Suprapubic skin (tissue), 4 donors: ENCODE measurements around a stretch of chr1.

DNA sequence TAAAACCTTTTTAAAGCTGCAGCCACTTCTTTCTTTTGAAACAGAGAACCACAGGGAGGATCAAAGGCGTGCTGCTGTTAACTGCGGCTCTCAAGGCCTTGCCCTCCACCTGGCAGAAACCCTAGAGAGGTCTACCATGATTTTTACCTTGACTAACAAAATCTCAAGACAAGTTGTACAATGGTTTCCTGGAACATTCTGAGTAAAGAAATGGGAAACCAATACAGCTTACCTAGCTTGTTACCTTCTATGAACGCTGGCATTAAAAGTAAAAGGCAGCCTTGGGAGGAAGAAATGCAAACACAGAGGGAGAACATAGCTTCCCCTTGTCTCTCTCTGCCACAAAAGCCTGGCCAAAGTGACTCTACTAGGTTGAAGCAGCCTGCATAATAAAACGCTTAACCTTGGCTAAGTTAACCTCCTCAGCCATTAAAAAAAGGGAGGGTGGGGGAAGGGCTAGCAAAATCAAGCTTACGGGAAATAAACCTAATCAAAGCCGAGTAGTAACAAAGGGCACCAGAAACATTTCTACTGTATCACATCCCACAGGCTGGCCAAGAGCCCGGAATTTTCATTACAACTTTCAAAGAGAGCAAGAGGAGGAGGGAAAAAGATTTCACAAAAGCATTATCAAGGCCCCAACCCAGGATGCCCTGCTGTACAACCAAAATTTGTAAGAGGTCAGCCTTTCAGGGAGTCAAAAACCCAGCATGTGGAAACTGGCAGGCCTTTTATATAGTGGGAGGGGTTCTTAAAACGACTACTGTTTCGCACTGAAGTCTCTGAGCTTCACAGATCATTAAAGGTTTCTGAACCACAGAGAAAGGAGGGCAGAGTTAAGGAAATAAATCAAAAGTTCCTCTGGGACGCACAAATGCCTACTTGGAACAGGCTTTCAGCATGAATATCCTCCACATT is 90.1 kb downstream of the SLC45A1 start:
- PRO-cap, result no peak
- RAMPAGE, long total RNA, 4 experiments, result no peak in any of the 4 experiments

DNA sequence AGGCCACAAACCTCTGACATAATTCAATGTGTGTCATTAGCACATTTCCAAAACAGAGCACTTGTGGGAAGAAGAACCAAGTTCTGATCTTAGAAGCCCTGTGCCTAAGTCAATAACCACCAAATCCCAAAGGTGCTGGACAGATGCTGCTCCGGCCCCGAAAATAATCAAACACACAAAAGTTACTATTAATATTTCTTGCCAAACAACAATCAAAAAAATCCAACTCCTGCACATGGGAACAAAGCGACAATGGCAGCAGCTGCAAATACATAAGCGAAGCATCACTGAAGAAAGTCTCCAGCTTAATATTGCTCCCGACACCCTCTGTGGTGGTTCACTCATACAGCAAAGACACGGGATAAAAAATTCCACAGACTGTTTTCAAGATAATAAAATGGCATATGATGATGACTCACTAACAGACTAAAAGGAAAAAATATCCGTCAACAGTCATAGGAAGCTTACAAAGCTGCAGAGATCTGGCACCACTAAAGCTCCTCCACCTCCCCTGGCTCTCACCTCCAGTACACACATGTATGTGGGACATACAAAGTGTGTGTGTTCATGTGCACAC is 94.1 kb downstream of the SLC45A1 start:
- PRO-cap, result no peak
- RAMPAGE, long total RNA, 4 experiments, result no peak in any of the 4 experiments

DNA sequence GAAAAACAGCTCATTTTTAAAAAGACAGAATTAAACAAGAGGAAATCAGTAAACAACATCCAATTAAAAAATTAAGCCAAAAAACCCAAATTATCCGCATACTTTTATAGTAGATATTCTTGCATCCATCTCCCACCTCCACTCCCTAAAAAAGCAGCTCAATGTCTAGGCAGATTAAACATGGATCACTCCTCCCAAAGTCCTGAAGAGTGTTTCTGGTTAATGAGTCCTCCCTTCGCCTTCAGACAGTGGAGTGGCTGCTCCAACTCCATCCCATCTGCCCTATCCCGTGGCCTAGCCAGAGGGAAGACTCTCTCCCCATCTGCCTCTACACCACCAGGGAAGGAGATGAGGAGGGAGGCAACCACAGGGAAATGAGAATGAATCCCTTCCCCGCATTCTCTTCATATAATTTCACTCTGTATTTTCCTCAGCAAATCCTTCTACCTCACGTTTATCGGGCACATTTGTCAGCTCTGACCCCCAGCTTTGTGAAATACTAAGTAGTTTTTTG is 103.8 kb downstream of the SLC45A1 start:
- PRO-cap, result no peak
- RAMPAGE, long total RNA, 4 experiments, result start-site peak on the minus strand in 1 of 4 experiments, centred at position 329 of the sequence, 22 reads per replicate

DNA sequence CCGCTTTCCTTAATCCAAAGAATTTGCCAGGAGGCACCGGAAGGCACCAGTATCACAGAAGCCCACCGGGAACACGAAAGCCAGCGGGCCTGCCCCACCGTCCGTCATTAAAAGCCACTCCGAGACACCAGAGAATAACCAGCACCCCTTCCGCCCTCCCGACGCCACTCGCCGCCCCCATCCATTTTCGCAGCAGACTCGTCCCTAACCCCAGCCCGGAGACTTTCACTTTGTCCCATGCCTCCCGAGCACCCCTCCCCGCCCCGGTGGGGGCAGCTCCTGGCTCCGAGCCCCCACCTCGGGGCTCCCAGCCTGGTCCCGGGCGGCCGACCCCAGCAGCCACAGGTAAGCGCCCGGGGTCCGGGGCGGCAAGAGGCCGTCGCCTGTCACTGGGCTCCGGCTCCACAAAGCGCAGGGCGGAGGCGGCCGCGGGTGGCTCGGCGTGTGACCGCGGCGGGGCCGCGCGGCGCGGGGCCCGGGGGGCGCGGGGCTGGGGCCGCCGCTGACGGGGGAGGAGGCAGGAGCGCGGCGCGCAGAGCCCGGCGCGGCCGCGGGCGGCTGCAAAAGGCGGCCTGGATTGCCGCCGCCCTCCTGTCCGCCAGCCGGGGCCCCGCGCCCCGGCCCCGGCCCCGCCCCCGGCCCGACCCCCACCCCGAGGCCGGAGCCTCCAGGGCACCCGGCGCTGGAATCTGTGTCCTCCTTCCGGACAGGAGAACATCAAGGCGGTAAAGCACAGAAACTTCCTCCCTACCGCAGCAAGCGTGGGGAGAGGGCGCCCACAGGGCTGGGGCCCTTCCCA is 105.5 kb downstream of the SLC45A1 start:
- PRO-cap, result no peak
- RAMPAGE, long total RNA, 4 experiments, result start-site peak on the minus strand in 2 of 4 experiments, centred at positions 405 to 443 of the sequence, 22 to 26 reads per replicate

DNA sequence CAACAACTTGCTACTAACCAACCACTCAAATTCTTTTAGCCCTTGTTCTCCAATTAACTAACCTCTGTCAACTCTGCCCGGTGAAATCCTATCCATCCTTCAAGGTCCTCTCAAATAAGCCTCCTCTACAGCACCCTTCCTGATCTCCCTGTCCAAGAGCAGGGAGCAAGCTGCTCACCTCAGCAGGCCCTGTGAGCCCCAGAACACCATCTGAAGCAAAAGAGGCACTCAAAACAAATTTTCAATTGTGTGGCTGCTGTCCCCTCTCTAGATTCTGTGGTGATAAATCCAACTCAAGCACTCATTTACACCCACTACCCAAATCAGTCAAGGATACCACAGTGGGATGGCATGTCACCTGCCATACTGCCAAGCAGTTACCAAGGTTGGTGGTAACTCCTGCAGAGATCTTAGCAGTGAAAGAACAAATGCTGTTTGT is 134.1 kb downstream of the SLC45A1 start:
- PRO-cap, result no peak
- RAMPAGE, long total RNA, 4 experiments, result no peak in any of the 4 experiments

DNA sequence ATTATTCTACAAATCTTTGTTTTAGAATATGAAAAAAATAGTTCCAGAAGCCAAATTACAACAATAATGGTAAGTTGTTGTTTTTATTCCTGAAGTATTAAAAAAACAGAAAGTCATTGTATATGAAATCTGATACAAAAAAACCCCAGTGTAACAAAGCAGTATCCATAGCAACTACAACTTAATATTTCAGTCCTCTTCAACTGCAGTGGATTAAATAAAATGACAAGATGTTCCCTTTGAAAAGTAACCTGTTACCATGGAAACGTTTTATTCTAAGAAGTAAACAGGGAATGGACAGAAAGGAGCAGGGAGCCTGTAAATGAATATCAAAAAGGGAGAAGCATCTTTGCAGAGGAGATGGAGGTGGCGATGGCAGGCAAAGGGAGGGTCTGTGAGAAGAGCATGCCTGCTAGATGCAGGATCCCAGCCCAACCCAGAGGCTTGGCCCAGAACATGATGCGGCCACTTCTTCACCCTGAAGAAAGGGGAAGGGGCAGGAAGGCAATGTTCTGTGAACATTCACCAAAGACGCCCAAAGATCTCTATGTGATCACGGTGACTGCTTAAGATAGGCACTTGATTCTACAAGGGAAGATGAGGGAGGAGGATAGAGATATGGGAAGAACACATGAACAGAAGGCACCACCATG is 199.8 kb downstream of the SLC45A1 start:
- PRO-cap, result no peak
- RAMPAGE, long total RNA, 4 experiments, result no peak in any of the 4 experiments

DNA sequence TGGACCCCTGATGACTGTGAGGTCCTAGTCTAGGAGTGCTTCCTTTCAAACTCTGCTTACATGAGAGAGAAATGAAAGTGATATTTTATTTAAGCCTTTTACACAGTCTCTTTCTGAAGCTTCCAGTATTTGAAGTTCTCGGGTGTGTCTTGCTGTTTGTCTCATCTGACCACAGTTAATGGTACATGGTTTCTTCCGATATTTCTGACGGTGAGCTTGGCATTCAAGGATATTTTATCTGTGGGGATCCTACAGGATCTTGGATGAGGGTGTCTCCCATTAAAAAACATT is 215.3 kb downstream of the SLC45A1 start:
- PRO-cap, result no peak
- RAMPAGE, long total RNA, 4 experiments, result no peak in any of the 4 experiments

GRCh38 chr1:8620525-8621235 is 196.8 kb downstream of the RERE start:
- PRO-cap, result no peak
- RAMPAGE, long total RNA, 4 experiments, result no peak in any of the 4 experiments

- PRO-cap, result no peak
- RAMPAGE, long total RNA, 4 experiments, result no peak in any of the 4 experiments
These were observed 138.1 kb downstream of the RERE start for GRCh38 chr1:8679285-8679894.

- PRO-cap, result no peak
- RAMPAGE, long total RNA, 4 experiments, result no peak in any of the 4 experiments
These were observed 8.5 kb upstream of the RERE start for GRCh38 chr1:8825983-8826373.

DNA sequence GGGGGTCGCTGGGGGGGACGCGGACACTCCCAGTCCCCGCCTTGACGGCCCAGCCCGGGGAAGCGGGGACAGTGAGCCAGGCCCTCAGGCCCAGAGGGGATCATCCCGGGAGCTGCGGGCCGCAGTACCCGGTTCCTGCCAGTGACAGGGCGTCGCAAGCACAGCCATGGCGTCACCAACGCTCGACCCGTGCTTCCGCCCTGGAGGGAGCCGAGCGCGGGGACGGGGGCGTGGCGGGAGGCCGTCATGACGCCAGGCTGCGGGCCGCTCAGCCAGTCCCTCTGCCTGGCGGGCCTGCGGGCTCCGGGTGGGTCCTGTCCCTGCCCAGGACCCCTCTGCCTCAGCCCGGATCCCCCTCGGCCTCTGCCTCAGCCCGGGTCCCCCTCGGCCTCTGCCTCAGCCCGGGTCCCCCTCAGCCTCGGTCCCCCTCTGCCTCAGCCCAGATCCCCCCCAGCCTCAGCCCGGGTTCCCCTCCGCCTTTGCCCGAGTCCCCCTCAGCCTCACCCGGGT is 2.2 kb upstream of the SLC2A5 start:
- PRO-cap, result no peak
- RAMPAGE, long total RNA, 4 experiments, result no peak in any of the 4 experiments

- PRO-cap, result no peak
- RAMPAGE, long total RNA, 4 experiments, result no peak in any of the 4 experiments
These were observed 15.4 kb upstream of the SLC2A5 start for GRCh38 chr1:9084695-9085406.

DNA sequence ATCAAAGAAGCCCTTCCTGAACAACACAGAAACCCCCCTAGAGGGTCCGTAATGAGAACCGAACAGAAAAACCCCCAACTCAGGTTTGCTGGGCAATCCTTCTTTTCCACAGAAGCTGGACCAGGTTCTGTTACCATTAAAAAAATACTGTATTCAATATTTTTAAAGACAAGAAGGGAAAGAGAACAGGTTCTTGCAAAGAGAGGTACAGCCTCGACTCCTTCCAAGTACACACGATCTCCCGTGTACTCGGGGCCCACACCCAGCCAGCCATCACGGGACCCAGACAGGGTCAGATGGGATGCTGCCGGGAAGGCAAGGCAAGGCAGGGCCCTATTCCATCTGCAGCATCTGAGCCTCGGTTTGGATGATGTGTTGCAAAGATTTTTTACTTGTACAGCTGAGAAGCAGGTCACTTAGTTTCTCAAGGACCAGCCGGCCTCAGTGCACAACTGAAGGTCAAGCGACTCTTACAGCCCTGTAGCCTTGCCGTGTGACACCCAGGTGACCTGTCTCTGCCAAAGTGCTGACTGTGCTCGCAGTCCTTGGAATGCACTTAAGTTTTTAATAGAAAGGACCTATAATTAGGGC is 1.6 kb downstream of the GPR157 start:
- PRO-cap, result no peak
- RAMPAGE, long total RNA, 4 experiments, result no peak in any of the 4 experiments

GRCh38 chr1:9127779-9128405 is 1.0 kb downstream of the GPR157 start:
- PRO-cap, result bidirectional peak, plus-strand start at chr1:9128295, minus-strand start at chr1:9128180
- RAMPAGE, long total RNA, 4 experiments, result no peak in any of the 4 experiments

GRCh38 chr1:9151400-9152009 is 22.6 kb upstream of the GPR157 start:
- PRO-cap, result no peak
- RAMPAGE, long total RNA, 4 experiments, result start-site peak on the minus strand in 1 of 4 experiments, at chr1:9151594-9151691 at its widest, 29 reads per replicate

DNA sequence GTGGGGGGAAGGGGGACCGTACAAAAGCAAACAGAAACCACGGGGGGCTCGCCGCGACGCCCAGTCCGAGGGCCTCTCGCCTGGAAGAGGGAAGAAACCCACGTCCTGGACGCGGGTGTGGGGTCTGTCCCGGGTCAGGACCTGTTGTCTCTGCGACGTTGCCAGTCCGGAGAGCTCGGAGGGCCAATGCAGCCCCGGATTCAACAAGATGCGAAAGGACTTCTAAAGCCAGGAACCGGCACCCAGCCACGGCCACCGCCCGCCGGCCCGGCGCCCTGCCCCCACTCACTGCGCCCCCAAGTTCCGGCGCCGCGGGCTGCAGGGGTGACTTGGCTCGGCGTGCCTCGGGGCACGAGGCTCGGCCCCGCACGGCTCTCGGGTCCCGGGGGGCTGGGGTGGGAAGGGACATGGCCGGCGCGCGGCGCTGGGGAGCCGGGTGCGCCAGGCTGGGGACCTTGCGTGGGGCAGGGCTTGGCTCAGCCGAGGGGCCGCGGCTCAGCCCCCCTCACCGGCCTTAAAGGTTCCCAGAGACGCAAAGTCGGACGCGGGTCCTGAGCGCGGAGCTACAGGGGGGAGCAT is 51.8 kb upstream of the H6PD start:
- PRO-cap, result no peak
- RAMPAGE, long total RNA, 4 experiments, result no peak in any of the 4 experiments

GRCh38 chr1:9250435-9251236 is 16.1 kb downstream of the H6PD start:
- PRO-cap, result bidirectional peak, plus-strand start at chr1:9250748, minus-strand start at chr1:9250579
- RAMPAGE, long total RNA, 4 experiments, result start-site peak on the plus strand in 3 of 4 experiments, at chr1:9250676-9250757 at its widest, 45 to 71 reads per replicate

DNA sequence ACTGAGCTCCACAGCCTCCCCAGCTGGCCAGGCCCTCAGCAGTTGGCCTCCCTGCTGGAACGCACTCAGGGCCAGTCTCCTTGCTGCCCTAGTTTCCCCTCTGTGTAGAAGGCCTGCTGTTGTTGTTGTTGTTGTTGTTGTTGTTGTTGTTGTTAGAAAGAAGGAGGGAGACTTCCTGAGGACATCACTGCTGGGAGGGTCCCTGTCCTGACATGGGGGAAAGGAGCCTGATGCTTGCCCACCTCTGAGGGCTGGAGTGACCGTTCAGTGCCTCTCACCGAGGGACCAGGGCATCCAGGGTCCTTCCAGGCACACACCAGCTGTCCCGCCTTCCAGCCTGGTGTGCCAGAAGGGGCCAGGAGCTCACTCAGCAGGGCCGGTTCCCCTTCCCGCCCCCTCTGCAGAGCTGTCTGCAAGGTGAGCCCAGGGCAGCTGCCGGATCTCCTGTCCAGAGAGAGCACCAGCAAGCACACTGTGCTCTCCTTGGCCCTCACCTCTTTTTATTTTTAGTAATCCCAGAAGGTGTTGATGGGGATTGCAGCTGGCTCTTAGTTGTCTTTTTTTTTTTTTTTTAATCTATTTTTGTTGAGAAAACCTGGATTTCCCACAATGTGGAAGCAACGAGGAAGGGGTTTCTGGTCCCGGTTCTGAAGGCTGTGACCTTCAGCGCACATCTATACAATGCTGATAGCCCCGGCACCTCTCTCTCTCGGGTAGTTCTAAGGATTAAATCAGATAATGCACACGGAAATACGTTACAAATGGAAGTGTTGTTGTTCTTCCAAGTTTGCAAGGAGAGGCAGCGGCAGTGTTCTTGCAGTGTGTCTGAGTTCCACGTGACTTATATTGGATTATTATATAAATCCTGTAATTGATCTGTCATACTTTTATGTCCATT is 17.0 kb downstream of the H6PD start:
- PRO-cap, result no peak
- RAMPAGE, long total RNA, 4 experiments, result no peak in any of the 4 experiments

GRCh38 chr1:9267838-9268627 is 24.7 kb upstream of the SPSB1 start:
- PRO-cap, result no peak
- RAMPAGE, long total RNA, 4 experiments, result no peak in any of the 4 experiments

GRCh38 chr1:9280117-9280700 is 12.5 kb upstream of the SPSB1 start:
- PRO-cap, result no peak
- RAMPAGE, long total RNA, 4 experiments, result no peak in any of the 4 experiments